Urinary bladder (tissue), 3 donors: ENCODE measurements around a stretch of chr17.

- PRO-cap, result no peak
- RAMPAGE, long total RNA, result no peak
Measured at GRCh38 chr17:78374466-78375800, 3.5 kb upstream of the PGS1 start.

GRCh38 chr17:78387810-78388975 is 9.7 kb downstream of the PGS1 start:
- PRO-cap, result bidirectional peak, plus-strand start at chr17:78388192, minus-strand start at chr17:78388060; bidirectional peak, plus-strand start at chr17:78388731, minus-strand start at chr17:78388655; unidirectional peak, plus-strand start at chr17:78388731
- RAMPAGE, long total RNA, result no peak

GRCh38 chr17:78389799-78390930 is 11.7 kb downstream of the PGS1 start:
- PRO-cap, result no peak
- RAMPAGE, long total RNA, result no peak

DNA sequence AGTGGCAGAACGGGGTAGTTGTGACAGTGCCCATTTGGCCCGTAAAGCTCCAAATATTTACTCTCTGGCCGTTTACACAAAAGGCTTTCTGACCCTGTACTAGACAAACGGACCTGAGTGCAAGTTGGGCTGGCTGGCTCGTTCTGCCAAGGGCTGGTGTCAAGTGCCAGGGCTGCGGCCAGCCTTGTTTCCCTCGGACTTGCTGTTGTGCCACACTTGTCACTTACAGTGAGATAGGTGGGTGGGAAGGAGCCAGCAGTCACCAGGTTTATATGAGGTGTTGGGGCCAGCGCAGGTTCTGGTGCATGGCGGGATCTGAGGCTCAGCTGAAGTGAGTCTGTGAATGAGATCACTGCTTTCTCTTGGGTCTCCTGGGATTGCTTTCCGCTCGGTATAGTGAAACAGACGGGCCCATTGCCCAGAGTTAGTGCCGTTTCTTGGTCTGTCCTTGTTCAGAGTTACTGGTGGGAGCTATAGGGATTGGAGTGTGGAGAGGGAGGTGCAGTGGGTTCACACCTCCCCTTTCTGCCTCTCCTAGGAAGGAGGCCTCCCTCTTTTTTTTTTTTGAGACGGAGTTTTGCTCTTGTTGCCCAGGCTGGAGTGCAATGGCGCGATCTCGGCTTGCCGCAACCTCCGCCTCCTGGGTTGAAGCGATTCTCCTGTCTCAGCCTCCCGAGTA is 18.6 kb downstream of the PGS1 start:
- PRO-cap, result no peak
- RAMPAGE, long total RNA, result no peak

DNA sequence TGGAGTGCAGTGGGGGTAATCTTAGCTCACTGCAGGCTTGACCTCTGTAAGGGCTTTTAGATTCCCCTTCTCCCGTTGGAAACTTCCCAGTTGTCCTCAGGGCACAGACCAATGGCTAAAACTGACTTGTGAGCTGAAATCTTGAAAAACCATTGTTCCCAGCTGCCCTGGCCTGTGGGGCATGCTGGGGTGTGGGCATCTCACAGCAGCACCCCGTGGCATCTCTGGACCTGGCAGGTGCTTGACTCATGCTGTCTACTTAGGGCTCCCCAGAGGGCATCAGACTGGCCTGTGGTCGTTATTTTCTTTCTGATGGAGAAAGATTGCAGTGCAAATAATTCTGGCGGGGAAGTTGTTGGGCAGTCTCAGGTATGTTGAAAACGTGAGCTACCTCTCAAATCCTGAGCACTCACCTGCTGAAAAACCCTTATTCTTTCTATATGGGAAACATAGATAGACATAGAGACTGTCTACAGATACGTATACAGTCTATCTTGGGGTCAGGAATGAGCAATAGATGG is 33.6 kb downstream of the PGS1 start:
- PRO-cap, result no peak
- RAMPAGE, long total RNA, result no peak

GRCh38 chr17:78669606-78669881 is 92.3 kb upstream of the DNAH17 start:
- PRO-cap, result no peak
- RAMPAGE, long total RNA, result no peak

- PRO-cap, result no peak
- RAMPAGE, long total RNA, result no peak
Measured at GRCh38 chr17:78677649-78678032, 100.4 kb upstream of the DNAH17 start.

- PRO-cap, result no peak
- RAMPAGE, long total RNA, result no peak
Measured at GRCh38 chr17:78683209-78683821, 98.8 kb downstream of the CYTH1 start.

DNA sequence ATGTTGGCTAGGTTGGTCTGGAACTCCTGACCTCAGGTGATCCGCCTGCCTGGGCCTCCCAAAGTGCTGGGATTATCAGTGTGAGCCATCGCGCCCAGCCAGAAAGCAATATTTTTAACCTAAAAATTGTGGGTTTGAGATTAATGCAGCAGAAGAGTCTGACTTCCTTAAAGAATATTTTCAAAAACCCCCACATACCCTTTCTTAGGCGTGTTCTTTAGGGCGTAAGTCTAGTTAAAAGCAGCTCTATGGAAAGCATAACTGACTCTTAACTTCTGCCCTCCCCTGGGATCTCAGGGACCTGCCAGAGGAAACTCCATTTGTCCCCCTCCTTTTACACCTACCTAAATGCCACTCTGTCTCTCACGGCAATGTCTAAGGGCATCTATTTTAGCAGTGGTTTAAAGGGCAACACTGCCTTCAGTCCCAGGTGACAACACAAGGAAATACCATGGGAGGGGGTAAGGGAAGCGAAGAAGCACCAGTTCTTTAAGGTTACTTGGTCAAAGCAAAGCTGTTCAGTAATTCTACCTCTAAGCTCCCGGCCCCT is 47.4 kb downstream of the CYTH1 start:
- PRO-cap, result no peak
- RAMPAGE, long total RNA, result no peak

GRCh38 chr17:78735190-78735867 is 46.7 kb downstream of the CYTH1 start:
- PRO-cap, result no peak
- RAMPAGE, long total RNA, result no peak

DNA sequence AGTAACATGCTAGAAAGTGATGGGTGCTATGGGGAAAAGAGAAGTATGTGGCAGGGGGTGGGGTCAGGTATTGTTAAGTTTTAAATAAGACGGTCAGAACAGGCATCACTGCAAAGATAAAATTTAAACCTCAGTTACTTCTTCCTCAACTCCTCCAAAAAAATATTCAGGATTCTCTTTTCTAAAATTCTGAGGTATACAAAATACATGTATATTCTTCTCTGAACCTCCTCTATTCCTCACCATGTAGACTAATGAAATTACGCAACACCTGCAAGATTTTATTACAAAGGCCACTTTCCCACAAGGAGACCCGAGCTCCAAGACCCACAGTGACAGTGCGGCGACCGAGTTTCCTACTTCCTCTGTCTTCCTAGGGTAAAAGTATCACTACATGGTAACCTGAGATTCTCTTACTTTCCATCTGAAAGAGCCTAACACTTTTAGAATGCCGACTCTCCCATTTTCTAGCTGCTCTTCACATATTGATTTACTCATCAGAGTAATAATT is 35.9 kb downstream of the CYTH1 start:
- PRO-cap, result no peak
- RAMPAGE, long total RNA, result no peak

DNA sequence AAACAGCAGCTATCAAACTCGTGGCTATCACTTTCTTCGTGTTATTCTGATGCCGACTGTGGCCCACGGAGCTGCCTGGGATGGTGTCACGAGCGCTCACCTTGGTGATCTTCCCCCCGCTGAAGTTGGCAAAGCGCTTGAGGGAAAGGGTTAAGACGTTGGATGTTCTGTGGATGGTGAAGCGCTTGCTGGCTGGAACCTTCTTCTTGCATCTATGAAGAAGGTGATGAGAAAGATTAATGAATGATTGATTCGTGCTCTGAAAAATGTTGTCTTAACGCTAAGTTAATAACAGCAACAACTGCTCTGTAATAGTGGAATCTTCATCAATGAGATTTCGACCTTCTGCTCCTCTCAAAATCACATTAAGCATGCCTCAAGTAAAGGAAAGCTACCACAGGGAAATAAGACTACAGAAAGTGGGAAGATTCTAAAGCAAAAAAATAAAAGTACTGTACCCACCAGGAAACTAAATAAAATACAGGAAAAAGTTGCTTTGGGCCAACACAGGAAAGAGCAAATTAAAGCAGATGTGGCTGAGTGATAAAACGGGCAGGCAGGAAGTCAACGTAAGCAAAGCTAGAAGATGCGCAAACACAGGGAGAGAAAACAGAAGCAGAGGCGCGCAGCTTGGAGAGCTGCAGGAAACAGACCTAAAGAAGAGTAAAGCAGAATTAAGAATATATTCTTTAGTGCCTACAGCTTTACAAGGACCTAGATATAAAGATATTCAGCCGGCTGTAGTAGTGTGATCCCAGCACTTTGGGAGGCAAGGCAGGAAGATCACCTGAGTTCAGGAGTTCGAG is 21.8 kb downstream of the USP36 start:
- PRO-cap, result unidirectional peak, plus-strand start at position 612 of the sequence
- RAMPAGE, long total RNA, result no peak

DNA sequence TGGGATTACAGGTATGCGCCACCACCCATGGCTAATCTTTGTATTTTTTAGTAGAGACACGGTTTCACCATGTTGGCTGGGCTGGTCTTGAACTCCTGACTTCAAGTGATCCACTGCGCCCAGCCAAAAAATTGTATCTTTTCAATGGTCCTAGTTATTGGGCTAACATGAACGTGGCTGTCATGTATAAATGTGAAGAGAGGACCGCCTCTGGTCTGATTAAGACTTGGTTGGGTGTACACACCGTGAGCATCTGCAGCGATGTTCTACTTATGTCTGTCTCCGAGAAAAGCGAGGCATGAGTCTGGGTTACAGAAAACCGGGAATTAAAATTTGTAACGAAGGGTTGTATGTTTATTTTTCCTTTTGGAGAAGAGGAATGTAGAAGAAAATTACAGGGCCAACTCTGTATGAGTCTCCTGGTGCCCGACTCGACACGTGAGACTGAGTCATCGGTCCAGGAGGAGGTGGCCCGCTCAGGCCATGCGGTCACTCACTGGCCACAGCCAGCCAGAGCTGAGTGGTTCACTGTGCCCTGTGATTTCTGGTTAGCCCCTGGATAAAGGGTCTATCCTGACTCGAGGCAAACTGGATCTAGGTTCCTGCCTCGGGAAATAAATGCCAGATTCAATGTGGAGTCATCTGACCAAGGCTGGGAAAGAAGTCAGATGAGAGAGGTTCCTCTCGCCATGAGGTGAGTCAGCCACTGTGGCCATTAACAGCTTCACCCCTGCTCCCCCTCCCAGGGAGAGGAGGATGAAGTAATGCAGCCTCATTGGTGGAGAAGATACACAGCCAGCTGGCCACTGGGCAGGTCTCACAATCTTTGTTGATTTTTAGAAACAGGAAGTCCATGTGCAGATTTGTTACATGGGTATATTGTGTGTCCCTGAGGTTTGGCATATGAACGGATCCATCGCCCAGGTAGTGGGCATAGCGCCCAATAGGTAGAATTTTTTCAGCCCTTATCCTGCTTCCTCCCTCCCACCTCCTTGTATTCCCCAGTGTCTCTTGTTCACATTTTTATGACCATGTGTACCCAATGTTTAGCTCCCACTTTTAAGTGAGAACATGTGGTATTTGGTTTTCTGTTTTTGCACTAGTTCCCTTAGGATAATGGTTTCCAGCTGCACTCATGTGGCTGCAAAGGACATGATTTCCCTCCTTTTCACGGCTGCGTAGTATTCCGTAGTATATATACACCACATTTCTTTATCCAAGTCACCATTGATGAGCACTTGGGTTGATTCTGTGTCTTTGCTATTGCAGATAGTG is 21.6 kb upstream of the USP36 start:
- PRO-cap, result bidirectional peak, plus-strand start at position 832 of the sequence, minus-strand start at position 590 of the sequence
- RAMPAGE, long total RNA, result no peak

GRCh38 chr17:78870613-78871060 is 30.0 kb upstream of the USP36 start:
- PRO-cap, result no peak
- RAMPAGE, long total RNA, result no peak

DNA sequence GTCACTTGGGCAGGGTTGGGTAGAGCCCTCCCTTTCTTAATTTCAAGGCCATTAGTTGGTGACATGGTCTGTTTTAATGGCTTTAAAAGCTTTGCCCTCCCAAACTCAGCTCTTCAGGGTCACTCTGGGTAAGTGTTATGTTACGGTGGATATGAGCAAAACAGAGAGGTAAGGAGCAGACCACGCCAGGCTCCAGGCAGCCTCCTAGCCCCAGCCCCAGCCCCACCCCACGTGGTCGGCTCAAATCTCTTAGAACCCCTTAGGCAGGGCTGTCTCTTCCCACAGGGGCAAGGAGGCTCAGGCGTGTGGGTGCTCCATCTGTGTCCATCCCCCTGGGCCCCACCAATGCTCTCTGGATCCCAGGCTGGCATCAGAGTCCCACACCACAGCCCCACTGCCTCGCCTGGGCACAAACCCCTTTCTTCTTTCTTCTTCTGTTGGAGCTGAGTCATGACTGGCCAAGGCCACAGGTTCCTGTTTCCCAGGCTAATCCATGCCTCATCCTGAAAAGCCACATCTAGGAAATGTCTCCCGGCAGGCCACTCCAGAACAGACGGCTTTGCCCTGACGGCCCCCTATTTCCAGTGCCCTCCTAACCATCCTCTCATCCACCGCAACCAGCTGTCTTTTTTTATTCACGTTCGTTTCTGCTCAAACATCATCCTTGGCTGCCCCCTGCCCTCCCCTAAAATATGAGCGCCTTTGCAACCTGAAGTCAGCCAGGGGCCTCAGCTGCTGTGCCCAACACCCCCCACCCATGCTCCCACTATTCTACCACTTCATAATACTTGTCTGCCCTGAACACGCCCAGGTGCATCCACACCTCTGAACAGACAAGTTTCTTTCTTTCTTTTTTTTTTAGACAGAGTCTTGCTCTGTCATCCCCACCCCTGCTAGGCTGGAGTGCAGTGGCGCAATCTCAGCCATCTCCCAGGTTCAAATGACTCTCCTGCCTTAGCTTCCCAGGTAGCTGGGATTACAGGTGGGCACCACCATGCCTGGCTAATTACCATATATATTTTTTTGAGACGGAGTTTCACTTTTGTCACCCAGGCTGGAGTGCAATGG is 27.2 kb downstream of the CEP295NL start:
- PRO-cap, result unidirectional peak, minus-strand start at position 396 of the sequence
- RAMPAGE, long total RNA, result no peak

- PRO-cap, result no peak
- RAMPAGE, long total RNA, result no peak
Measured at GRCh38 chr17:78993170-78994089, 13.7 kb upstream of the LGALS3BP start.

- PRO-cap, result no peak
- RAMPAGE, long total RNA, result no peak
Measured at GRCh38 chr17:79075230-79075763, 673 bp downstream of the ENGASE start.

DNA sequence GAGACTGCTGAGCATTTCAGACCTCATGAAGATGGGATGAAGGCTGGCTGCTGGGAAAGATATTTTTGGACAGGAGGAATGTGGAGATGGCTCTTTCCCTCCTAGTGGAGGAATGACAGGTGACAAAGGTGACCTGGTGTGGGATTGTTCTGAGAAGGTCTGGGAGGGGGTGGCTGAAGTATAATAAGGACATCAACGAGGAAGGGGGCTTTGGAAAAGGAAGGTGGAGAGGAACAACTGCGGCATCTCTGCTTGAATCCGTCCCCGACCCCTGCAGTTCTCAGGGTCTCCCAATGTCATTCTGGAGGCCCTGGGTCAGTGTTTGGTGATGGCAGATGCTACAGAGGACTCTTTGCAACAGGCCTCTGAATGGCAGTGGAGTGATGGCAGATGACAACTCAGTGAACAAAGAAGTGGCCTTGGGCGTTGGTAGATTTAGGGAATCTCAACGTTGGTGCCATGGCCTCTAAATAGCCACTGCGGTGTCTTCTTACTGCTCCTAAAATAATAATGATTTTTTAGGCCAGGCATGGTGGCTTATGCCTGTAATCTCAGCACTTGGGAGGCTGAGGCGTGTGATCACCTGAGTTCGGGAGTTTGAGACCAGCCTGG is 1.2 kb downstream of the ENGASE start:
- PRO-cap, result no peak
- RAMPAGE, long total RNA, result no peak

GRCh38 chr17:79086281-79086919 is 11.8 kb downstream of the ENGASE start:
- PRO-cap, result no peak
- RAMPAGE, long total RNA, result no peak

GRCh38 chr17:79224766-79225207 is 150.2 kb downstream of the ENGASE start:
- PRO-cap, result no peak
- RAMPAGE, long total RNA, result no peak